A172 (cell line): ENCODE data around the genes POC1A, GNL3 and ITIH4.

DNA sequence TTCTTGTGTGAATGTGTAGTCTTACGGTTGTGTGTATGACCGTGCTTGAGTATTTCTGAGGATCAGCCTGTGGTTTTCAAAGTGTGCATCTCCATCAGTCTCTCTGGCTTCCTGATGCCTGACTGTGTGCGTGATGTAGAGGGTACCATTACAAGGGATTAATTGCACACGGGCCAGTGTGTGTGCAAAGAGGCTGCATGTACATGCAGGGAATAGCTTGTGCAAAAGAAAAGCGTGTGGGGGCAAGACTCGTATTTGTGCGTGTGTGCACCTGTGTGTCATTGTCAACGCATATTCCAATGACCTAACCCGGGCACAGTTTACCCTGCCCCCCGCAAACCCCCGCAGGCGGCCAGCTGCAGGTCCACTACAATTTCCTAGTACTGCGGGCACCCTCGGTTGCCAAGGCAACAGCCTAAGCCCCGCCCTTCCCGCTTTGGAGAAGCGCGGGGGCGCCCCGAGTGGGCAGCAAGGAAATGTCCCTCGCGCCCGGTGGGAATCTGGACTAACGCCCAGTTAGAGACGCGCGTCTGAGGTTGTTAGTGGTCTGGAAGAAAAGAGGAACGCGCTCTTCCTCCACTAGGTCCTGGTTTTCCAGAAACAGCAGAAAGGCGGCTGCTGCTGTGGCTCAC is 875 bp downstream of the ABHD14A start:
- RAMPAGE, long total RNA = no peak

- RAMPAGE, long total RNA = no peak
Measured at GRCh38 chr3:51997964-51998375, 2.3 kb upstream of the RPL29 start.

DNA sequence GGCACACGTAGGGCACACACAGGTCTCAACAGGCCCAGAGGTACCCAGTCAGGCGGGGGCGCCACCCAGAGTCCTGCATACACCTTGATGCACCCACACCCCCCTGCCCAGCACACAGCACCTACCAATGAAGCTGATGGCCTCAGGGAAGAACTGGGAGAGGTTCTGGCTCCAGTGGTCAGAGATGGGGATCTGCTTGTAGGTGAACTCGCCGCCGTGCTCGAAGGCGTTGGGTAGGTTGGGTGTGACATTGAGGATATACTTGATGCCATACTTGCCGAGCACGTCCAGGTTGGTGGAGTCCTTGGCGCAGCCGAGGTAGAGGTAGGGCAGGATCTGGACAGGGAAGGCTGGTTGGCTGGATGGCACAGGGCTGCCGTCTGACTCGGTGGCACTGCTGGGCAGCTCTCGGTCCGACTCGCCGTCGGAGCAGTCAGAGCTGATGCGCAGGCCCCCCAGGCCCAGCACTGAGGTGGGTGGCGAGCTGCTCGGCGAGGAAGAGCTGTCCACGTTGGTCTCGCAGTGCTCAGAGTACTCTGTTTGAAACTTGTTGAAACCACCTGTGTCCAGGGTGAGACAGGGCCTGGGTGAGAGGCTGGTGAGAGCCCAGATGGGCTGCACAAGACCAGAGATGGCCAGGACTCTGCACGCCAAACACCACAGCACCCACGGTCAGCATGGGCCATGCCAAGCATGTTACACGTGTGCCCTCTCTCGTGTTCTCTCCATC is 2.4 kb downstream of the DUSP7 start:
- RAMPAGE, long total RNA = no peak

DNA sequence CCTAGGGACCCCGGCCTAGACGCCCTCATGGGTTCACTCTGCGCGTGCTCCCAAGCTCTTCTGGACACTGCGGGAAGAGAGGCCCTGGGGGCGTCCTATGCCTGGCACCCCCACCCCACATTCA is 276 bp upstream of the DUSP7 start:
- RAMPAGE, long total RNA = no peak

DNA sequence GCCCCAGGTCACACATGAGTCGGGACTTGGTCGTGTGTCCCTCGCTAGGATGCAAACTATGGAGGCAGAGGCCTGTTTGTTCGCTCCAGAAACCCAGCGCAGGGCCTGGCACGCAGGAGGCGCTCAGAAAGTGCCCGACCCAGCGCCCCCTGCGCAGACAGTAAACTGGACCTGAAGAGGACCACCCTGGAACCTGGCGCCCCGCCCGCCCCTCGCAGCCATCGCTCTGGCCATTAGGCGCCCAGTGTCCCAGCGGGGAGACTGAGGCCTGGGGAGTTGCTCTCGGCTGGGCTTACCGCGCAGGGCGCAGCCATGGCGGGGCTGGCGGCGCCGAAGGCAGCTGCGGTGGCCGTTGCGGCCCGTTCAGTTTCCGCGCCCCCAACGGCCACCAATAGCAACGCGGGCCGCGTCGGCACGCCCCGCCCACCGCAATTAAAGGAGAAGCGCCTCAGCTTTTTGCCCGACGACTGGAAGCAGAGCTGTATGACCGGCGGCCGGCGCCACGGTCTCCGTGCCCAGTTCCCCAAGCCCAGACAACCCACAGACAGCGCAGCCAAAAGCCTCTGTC is at the start of gene POC1A:
POC1A (minus strand) TSS at position 365 of the 568 bp plus-strand sequence.
- RAMPAGE, long total RNA = no peak

GRCh38 chr3:52198260-52198673 is 307 bp downstream of the ALAS1 start:
- RAMPAGE, long total RNA = no peak

- RAMPAGE, long total RNA = no peak
Measured at GRCh38 chr3:52198929-52199792, 1.2 kb downstream of the ALAS1 start.

DNA sequence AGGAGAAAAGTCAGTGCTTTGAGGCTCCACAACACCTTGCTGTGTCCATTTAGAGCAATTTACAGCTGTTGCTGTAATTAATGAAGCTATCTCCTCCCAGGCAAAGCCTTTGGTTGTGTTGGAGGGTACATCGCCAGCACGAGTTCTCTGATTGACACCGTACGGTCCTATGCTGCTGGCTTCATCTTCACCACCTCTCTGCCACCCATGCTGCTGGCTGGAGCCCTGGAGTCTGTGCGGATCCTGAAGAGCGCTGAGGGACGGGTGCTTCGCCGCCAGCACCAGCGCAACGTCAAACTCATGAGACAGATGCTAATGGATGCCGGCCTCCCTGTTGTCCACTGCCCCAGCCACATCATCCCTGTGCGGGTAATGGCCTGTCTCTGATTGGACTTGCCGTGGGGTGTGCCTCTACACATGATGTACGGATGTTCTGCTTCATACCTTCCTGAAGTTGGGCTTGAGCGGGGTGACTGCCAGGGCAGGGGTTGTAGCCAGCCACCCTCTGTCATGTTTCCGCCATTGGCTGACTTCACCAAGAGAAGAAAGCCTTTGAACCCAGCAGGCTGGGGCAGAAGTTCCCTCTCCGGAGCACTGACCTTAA is 13.3 kb downstream of the ALAS1 start:
- RAMPAGE, long total RNA = no peak

DNA sequence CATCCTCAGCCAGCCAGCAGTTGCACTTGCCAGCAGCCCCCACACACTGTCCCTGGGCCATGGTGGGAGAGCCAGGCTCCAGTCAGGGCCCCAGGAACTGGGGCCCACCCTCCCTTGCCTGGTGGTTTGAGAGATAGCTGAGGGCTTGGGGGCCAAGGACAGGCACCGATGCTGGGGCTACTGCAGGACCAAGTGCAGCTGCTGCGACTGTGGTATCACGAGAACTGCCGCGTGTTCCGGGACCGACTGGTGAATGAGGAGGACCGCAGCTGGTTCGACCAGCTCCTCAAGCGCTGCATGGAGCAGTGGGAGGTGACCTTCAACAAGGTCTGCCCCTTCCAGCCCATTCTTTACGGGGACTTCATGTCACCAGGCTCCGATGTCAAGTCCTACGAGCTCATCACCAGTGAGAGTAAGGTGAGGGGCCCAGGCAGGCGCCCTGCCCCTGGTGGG is 30.1 kb downstream of the BAP1 start:
- RAMPAGE, long total RNA = no peak

DNA sequence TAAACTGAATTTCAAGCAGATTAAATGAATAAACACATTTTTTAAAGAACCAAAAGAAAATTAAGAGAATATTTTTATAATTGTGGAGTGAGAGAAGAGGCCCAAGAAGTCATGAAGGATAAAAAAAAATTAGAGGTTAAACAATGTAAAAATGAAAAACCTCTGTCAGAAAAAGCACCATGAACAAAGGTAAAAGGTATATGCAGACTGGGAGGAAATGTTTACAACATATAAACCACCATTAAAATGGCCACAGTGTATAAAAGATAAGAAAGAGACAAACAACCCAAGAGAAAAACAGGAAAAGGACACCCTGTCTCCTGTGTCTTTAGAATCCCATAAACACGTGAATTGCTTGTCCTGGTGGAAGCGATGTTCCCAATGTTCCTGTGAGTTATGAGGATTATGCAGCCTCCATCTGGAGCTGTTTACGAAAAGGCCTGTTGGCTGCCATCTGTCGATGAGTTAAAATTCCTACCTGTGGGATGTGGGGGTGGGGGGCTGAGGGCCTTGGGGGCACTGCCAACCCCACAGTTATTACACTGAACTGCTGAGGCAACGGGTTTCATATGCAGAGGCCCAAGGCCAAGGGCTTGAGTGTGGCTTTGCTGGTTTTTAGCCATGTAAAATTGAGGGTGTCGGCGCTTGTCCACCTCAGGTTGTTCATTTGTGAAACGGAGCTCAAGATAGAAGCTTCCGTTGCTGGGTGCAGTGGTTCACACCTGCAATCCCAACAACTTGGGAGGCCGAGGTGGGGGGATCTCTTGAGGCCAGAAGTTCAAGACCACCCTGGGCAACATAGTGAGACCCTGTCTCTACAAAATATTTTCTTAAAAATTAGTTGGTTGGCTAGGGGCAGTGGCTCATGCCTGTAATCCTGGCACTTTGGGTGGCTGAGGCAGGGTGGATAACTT is 13.6 kb downstream of the NISCH start:
- RAMPAGE, long total RNA = no peak

GRCh38 chr3:52609180-52610117 is 73.0 kb downstream of the UQCC5 start:
- RAMPAGE, long total RNA = no peak

DNA sequence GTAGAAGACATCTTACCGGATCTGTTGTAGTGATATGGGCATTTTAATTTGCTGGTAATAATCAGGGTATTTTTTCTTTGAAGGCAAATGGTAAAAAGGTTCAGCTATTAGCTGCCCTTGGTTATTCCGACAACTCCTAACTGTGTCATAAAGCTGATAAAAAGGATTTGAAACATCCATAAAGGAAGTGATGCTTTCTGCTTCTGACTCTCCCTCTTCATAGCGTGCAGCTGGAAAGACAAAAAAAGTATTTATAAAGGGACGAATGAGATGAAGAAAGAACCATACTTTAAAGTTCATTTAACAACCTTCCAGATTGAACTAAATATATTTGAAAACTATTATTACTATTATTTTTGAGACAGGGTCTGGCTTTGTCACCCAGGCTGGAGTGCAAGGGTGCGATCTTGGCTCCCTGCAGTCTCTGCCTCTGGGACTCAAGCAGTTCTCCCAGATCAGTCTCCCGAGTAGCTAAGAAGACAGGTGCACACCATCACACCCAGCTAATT is 51.2 kb upstream of the GNL3 start:
- RAMPAGE, long total RNA = no peak

DNA sequence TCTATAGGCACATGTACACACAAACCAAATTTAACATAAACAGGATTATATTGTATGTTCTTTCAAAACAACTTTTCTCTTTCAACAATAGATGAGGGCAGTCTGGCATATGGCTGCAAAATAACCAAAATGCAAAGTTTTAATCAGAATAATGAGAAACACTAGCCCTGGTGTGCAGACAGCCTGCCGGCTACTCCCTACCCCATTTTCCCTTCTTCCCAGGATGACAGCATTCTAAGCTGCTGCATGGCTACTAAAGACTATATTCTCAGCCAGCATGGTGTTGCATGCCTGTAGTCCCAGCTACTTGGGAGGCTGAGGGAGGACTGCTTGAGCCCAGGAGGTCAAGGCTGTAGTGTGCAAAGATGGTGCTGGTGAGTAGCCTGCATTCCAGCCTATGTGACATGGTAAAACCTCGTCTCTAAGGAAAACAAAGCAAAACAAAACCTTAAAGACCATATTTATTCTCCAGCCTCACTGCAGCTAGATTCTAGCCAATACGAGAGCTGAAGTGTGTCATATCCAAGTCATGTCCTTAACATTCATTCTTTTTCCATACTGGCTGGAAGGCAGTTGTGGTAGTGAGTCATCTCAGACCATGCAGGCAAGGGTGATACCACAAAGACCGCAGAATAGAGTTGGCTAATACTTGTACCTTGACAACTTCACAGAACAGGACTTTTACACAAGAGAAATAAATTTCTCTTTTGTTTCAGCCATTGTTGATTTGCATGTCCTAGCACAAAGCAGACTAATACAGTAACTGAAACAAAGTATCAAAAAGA is 15.2 kb upstream of the GNL3 start:
- RAMPAGE, long total RNA = no peak

GRCh38 chr3:52681592-52682579 is 3.9 kb upstream of the GNL3 start:
- RAMPAGE, long total RNA = no peak

GRCh38 chr3:52685344-52686581 is at the start of gene GNL3:
GNL3 (plus strand) TSS chr3:52686032.
- RAMPAGE, long total RNA = no peak

- RAMPAGE, long total RNA = no peak
Measured at GRCh38 chr3:52694377-52695492, 8.9 kb downstream of the GNL3 start.

DNA sequence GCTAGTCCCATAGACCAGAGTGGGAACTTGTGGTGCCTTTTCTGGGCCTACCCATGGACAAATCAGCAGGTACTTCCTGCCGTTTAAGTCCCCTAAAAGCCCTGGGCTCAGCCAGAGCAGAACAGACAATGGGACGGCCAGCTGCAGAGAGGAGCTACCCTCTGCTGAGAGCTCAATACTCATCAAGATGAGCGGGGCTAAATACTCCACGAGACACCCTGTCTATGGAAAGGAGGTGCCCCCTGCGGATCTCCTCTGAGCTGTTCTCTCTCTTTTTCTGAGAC is 9.2 kb downstream of the SPCS1 start:
- RAMPAGE, long total RNA = no peak

DNA sequence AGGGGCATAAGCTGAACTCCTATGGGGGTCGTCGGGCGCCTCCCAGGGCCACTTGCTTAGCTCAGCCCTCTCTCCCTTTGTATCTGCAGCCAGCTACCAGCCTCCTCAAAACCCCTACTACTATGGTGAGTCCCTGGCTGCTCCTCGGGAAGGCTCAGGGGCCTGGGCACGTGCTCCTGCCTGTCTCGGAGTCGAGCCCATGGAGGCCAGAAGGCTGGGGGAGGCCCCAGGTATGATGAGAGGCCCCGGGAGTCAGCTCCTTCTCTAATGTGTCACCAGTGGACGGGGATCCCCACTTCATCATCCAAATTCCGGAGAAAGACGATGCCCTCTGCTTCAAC is 11.4 kb downstream of the ITIH3 start:
- RAMPAGE, long total RNA = no peak

GRCh38 chr3:52830483-52831483 is at the start of gene ITIH4:
ITIH4 (minus strand) TSS chr3:52830672.
- RAMPAGE, long total RNA = no peak

- RAMPAGE, long total RNA = no peak
Measured at GRCh38 chr3:53040184-53040883, 5.5 kb downstream of the SFMBT1 start.